Diencephalon (tissue), 2 donors: ENCODE data around the gene PLCB4.

GRCh38 chr20:5653144-5653701, 42.4 kb upstream of the GPCPD1 start:
- RAMPAGE, long total RNA: no peak

GRCh38 chr20:5835732-5836055, 75.6 kb upstream of the CHGB start:
- RAMPAGE, long total RNA: no peak

DNA sequence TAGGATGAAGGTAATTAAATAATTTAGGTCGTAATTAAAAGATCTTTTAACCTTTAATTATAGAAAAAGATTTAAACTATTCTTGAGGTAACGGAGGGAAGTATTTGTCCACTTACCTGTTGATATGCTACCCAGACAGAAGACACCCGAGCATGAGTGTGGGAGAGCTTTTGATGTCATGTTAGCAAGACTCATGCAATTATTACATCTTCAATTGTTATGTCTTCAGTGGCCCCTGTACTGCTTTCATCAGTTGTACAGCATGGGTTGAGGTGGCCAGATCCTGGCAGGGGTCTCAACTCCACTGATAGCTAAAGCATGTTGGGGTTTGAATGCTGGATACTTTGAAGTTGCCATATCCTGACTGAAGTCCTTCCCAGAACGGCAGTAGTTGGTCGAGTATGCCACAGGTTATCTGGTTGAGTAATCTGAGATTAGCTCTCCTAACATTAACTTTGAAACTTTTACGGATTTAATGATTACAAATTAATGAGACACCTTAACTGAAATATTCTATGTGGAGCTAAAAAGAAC, 1.1 kb downstream of the CRLS1 start:
- RAMPAGE, long total RNA: no peak

GRCh38 chr20:7939474-7939722, 860 bp downstream of the HAO1 start:
- RAMPAGE, long total RNA: no peak

- RAMPAGE, long total RNA: no peak
Observed at GRCh38 chr20:8190342-8190724, 58.3 kb downstream of the PLCB1 start.

DNA sequence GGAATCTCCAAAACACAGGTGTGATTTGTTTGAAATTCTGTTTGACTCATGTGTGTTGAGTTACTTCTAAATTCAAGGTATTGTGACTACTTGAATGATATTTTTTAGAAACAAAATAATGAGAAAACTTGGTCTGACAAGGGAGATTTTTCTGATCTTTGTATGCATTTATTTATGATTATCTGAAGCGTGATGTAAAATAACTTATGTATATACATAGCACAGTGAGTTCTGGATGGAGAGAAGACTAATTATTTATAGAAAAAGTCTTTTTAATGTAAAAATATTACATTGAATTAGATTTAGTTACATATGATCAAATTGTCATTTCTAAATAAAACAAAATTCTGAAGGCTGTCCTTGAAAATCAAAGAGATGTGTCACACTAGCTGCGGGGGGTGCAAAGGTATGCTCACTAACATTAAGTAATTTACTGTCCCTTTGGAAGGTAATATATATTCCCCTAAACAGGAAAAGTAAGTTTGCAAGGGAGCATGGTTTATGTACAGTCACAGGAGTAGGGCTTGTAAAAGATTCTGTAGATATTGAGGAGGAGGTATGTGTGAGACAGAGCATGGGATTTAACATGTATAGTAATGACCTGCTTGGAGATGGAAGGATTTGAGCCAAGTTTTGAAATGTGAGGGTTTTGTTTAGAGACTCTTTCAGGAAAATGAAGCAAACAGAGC, 284.2 kb downstream of the PLCB1 start:
- RAMPAGE, long total RNA: no peak

DNA sequence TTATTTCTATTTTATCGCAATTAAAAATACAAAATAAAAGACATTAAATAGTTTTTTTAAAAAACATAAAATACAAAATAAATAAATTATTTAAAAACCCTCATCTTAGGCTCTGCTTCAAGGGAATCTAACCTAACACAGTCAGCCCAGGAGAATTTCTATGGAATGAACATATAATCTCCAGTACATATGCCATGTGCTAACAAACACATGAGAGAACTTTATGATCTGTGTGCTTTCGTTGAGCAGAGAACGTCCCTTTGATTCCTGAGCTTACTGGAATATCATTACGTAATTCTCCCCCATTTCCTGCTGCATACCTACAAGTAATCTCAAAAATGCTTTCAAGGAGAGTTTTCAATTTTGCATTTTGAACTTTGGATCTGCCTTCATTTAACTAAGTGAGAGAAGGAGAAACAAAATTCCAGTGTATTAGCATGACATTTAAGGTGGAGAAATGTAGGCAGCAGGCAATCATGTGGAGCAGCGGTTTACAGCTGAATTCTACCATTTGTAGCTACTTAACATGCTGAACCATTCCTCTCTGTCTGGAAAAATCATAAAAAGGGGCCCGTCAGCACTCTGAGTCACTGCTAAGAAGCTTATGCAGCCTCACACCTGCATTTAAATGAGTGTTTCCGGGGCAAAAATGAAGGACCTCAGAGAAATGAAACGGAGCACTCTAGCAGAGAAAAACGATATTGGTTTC, 451.4 kb downstream of the PLCB1 start:
- RAMPAGE, long total RNA: no peak

DNA sequence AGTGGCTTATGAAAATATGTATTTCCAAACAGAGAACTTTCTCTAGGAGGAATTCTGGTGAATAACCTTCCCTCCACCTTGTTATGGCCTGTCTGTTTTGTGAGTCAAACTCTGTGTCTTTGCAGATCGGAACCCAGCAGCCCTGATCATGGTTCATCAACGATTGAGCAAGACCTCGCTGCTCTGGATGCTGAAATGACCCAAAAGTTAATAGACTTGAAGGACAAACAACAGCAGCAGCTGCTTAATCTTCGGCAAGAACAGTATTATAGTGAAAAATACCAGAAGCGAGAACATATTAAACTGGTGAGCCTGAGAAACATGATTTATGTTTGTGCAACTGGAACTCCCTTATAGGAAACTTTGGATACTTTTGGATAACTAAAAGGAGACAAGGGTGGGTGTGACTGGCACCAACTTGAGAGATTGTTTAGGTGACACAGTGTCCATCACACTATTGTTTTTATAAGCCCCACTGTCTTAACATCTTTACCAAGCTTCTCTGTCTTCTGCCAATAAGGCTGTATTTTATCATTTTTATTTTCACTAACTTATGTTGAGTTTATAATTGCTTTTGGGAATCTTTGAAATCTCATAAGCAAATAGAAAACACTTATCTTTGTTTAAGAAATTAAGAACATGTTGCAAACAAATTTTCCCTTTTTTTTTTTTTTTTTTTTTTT, 294.3 kb upstream of the PLCB4 start:
- RAMPAGE, long total RNA: no peak

DNA sequence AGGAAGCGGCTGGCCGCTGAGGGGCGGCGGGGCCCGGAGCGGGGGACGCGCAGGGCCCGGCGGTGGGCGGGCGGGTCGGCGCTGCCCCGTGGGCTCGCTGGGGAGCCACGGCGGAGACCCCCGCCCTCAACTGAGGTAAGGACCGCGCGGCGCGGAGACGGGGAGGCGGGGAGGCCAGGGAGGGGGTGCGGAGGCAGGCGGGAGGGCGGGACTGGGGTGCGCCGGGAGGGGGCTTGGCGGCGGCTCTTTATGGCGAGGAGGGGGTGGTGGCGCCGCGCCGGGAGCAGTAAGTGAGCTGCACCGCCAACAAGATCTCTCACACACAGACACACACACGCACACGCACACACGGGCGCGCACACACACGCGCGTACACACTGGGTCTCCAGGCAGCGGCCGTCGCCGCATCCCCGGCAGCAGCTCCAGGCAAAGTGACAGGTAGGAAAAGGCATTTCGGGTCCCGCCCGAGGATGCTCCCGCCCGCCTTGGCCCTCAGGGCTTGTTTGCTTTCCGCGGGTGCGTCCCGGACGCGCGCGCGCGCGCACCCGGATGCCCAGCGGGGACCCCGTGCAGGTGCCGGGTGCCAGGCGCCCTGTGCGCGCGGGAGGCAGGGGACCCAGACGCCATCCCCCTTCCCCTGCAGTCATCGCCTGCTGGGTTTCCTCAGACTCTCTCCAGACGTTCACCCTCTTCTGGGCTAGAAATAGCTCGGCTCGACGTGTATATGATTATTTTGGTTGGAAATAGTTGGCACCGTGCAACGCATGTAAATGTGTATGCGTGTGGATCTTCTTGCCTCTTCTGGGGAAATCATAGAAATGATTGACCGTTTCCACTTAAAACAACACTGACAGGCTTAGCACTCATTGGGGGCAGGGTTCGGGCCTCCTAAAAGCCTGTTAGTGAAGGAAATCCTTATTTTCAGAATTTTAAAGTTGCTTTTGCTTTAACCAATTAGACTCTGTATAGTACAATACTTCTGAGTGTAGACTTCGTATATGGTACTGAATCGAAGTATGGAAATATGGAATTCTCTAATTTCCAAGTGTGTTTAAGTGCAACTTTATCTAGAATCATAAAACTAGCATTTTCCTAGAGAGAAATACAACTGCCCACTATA, at the start of gene PLCB4:
Gene PLCB4, plus strand, starts transcription at position 319 of the 1,120 bp plus-strand sequence.
- RAMPAGE, long total RNA: start-site peak on the plus strand centred at position 96 of the sequence, 75 bp wide, 62 and 43 reads in 2 replicates; start-site peak on the plus strand centred at position 365 of the sequence, 97 bp wide, 627 and 317 reads in 2 replicates

DNA sequence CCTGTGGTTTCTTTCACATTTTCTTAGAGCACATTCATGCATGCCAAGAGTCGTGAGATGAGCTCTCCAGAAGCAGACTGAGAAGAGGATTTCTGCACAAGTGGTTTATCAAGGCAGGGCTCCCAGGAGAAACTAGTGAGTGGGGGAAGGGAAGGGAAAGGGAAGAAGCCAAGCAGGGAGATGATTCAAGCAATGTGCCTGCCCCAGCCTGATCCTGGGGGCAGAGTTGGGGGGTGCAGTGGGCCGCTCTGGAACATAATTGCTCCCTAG, 152.0 kb downstream of the PLCB4 start:
- RAMPAGE, long total RNA: no peak

DNA sequence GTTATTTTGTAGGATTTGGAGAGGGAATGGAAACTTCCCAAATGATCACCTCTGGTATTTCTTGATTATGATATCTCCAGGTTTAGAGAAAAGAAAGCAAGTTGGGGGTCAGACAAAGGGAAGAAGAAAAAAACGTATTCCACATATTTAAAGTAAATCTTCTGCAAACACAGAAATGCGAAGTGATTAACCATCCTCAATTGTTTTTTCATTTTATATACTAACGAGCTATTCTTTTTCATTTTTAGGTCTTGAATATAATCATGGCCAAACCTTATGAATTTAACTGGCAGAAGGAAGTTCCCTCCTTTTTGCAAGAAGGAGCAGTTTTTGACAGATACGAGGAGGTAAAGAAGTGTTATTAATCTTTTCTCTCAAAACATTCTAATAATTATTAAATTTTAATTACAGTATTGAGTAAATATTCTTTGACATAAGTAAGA, 206.8 kb upstream of the LAMP5 start:
- RAMPAGE, long total RNA: no peak

DNA sequence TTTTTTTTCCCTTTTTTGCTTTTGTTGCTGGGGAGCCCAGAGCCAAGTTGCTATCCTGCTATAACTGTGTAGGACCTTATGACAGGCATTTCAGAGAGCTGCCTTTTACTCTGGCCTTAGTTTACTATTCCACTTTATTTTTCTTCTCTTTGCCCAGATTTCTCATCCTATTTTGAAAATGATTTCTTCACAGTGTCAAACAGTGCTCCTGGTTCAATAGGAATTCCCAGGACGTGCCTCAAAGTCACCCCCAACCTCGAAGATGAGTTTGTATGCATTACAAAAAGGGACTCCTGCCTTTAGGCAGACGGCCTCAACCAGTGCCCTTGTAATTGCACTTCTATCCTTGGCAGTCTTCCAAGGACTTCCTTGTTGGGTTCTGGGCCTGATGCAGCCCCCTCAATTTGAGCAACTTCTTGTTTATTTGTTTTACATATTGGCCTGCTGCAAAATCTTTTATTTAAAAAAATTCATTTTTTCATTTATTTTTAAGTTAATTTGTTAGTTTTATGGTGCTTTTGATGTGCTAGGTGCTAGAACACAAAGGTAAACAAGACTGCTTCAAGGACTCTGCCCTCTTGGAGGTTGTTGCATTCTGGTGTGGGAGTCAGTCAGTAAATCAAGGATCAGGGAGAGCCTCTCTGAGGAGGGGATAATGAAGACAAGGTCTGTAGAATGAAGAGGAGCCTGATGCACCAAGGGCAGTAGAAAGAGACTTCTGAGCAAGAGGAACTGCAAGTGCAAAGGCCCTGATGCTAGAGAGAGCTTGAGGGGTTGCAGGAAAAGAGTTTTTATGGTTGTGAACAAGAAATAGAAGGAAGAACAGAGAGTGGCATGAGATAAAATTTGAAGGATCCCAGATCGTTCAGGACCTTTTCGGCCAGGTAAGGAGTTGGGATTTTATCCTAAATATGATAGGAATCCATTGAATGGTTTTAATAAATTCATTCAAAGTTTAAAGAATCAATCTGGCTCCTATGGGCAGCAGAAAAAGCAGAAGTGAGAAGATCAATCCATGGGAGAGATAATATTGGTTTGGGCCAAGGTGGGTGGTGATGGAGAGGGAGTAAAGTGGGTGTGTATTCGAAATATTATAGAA, 181.4 kb upstream of the LAMP5 start:
- RAMPAGE, long total RNA: no peak

DNA sequence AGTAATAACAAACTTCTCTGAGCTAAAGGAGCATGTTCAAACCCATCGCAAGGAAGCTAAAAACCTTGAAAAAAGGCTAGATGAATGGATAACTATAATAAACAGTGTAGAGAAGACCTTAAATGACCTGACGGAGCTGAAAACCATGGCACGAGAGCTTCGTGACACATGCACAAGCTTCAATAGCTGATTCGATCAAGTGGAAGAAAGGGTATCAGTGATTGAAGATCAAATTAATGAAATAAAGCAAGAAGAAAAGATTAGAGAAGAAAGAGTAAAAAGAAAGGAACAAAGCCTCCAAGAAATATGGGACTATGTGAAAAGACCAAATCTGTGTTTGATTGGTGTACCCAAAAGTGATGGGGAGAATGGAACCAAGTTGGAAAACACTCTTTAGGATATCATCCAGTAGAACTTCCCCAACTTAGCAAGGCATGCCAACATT, 51.9 kb upstream of the LAMP5 start:
- RAMPAGE, long total RNA: no peak

GRCh38 chr20:9889437-9889965, 50.6 kb upstream of the PAK5 start:
- RAMPAGE, long total RNA: no peak

GRCh38 chr20:10397709-10397908, 36.4 kb downstream of the MKKS start:
- RAMPAGE, long total RNA: no peak

DNA sequence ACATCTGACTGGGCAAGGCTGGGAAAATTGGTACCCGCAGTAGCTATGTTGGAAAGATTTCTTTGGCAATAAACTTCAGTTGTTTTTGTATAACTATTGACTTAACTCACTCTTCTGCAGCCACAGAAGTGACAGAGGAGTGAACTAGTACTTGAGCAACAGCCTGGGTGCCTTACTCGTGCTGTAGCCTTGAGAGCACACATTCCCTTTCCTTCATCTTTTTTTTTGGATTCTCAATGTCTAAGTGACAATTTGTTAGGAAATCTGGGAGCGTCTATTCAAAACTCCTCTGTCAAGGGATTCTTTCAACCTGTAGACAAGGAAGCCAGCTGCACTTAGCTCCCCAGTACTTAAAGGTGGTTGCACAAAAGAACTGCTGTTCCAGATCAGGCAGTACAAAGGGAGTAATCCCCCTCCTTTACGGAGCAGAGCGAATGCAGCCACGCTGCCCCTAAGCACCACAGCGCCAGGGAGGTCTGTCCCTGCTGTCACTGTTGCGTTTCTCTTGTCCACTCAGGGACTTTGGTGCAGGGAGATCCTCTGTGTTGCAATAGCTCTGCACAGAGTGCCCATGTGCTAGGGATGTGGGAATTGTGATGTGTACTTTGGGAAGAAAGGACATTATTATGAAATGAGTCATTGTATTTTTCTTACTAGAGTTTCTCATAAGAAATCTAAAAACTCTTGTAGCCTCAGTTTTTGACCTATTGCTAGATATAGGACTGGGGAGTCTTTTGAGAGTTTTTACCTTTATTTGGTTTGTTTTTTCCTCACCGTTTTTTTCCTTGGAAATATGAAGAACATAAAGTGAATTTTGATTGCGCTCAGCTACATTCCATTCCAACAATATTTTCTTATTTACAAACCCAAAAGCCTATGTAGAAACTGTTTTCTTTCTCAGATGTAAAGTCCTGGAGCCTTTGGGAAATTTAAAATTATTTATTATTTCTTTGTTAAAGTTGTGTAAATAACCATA, 69.3 kb downstream of the JAG1 start:
- RAMPAGE, long total RNA: no peak

GRCh38 chr20:10636967-10637471, 36.8 kb downstream of the JAG1 start:
- RAMPAGE, long total RNA: no peak

DNA sequence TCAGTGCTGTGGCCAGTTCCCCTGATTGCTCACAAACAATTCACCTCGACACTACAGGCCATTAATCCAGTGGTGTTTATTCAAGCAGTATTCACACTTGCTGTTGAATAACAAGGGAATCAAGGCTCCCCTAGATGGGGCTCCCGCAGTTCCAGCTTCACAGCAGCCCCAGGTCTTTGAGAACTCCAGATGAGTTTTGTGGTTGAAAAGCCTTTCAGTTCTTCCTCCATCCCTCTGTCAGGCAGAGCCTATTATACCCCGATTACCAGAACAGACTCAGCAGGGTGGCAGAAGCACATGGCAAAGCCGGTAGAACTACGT, 36.2 kb downstream of the JAG1 start:
- RAMPAGE, long total RNA: no peak

- RAMPAGE, long total RNA: no peak
Observed at GRCh38 chr20:10643395-10643900, 30.4 kb downstream of the JAG1 start.

- RAMPAGE, long total RNA: no peak
Observed at GRCh38 chr20:11979361-11979825, 61.7 kb downstream of the BTBD3 start.